SJCRH30 (cell line): ENCODE measurements around the genes TMEM201, CLSTN1, UBE4B and DFFA.

DNA sequence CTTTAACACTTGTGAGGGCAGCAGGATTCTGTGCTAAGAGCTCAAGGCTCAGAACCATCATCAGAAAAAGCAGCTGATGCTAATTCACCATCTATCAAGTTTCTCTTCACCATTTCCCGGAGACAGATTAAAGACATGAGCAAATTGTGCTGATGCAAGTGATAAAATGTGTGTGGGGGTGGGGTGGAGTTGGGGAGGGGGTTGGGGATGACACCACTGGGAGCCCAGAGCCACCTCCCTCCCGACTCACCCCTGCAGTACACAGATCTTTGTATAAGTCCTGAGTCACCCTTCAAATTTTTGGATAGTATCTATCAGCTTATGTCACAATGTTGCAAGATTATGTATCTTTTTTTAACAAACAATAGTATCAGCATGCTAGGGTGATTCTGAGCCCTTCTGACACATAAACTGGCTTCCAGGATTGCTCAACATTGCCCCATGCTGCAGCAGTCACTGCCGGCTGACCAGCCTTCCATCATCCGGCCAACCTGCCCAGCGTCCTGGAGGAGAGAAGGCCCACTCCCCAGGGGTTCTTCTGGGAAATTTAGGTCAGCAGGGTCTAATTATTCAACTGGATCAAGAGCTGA, 2.7 kb upstream of the SPSB1 start:
- RAMPAGE, long total RNA = no peak

GRCh38 chr1:9305412-9306379, 13.0 kb downstream of the SPSB1 start:
- RAMPAGE, long total RNA = no peak

- RAMPAGE, long total RNA = no peak
Observed at GRCh38 chr1:9324479-9325432, 32.1 kb downstream of the SPSB1 start.

DNA sequence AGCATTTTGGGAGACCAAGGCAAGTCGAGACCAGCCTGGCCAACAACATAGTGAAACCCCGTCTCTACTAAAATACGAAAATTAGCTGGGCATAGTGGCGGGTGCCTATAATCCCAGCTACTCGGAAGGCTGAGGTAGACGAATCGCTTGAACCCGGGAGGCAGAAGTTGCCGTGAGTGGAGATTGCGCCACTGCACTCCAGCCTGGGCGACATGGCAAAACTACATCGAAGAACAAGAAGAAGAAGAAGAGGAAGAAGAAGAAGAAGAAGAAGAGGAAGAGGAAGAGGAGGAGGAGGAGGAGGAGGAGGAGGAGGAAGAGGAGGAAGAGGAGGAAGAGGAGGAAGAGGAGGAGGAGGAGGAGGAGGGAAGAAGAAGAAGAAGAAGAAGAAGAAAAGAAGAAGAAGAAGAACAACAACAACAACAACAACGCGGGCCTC, 87.3 kb downstream of the SPSB1 start:
- RAMPAGE, long total RNA = no peak

DNA sequence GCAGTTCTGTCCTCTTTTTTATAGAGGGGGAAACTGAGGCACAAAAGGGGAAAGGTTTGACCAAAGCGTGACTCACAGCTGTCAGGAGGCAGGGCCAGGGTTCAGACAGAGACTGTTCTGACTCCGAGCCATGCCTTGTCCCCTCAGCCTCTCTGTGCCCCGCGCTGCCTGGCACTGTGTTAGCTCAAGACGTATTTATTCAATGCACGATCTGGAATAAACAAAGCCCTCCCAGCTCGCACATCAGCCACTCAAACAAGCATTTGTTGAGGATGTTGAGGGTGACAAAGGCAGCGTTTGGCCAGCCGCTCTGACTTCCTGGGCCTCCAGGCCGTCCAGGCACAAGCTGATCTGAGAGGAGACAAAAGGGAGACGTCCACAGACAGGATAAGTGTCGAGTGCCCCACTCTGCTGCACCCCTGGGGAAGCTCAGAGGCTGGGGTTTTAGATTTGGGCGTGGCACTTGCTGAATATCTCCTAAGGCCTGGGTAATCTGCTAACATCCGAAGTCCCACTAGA, 95.7 kb downstream of the SPSB1 start:
- RAMPAGE, long total RNA = no peak

- RAMPAGE, long total RNA = no peak
Observed at GRCh38 chr1:9434878-9435508, 104.3 kb upstream of the SLC25A33 start.

DNA sequence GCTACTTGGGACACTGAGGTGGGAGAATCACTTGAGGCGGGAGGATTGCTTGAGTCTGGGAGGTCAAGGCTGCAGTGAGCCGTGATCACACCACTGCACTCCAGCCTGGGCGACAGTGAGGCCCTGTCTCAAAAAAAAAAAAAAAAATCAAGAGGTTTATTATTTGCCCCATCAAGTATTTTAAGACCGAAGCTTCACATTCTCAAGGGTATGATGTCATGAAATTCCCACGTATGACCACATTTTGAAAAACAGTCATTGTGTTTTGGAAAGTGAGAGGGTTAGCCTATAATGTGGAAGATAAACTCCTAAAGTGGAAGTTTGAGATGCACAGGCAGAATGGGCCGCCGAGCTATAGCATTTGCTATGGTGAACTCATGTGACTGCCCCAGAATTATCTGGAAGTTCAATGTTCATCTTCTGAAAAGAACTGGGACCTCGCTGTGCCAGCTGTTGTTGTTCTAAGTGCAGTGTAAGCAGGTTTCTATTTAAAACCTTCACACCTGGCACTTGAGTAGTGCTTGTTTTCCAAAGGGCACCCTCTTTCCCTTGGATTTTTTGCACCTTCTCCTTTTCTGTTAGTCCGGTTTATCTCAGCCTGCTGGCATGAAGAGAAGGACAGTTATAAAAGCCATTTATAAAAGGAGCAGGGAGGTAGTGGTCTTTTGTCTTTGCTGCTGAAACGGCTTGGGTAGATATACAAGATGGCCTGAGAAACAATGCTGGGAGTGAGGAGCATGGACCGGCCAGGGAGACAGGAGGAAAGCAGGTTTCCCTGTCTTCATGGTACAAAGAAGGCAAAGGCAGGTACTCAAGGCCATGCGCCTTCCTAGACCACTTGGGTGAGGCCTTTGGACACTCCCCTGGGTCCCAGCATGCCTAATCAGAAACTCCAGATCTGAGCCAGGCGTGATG, 96.8 kb upstream of the SLC25A33 start:
- RAMPAGE, long total RNA = no peak

GRCh38 chr1:9452349-9453117, 86.7 kb upstream of the SLC25A33 start:
- RAMPAGE, long total RNA = no peak

DNA sequence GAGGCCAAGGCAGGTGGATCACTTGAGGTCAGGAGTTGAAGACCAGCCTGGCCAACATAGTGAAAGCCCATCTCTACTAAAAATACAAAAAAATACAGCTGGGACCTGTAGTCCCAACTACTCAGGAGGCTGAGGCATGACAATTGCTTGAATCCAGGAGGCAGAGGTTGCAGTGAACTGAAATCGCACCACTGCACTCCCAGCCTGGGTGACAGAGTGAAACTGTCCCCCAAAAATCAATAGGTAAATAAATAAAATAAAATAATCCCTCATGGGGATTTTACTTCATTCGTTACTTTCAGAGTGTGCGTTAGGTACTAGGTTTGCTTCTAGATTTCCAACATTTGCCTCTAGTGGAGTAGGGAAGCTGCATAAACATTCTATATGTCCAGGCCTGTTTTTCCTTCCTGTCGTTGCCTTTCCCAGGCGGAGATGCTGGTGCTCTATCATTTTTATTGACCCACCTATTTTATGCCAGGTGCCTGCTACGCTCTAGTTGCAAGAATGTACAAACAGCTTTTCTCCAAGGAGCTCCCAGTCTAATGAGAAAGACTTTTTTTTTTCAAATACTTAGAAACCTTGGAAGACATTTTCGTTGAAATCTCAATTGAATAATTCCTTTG, 12.0 kb downstream of the SLC25A33 start:
- RAMPAGE, long total RNA = no peak

- RAMPAGE, long total RNA = no peak
Observed at GRCh38 chr1:9588211-9589359, at the start of gene TMEM201. Gene TMEM201 (plus strand): TSS chr1:9588911.

DNA sequence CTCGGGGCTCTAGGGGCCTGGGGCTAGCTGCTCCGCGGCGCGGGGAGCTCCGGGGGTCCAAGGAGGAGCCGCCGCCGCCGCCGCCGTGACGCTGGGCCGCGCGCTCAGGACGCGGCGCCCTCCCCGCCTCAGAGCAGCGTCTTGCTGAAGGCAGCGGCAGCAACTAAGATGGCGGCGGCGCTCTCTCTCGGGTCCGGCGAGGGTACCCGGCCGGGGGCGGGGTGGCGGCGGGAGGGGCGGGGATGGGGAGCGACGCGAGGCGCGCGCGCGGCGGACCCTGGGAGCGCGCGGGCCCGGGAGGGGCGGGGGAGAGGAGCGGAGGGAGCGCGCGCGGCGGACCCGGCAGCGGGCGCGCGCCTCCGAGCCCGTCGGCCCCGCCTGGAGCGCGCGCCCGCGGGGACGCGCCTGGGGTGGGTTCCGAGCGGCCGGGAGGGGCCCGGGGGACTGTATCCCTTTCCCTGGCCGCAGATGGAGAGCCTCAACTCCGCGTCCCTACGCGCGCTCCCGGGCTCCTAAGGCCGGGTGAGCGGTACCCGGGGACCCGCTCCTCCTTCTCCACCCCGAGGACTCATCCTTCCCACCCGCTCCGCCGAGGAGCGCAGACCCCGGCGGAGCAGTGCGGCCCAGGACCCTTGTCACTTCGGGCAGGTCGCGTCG, at the start of gene CLSTN1:
Gene CLSTN1, minus strand, starts transcription at position 170 of the 657 bp plus-strand sequence.
- RAMPAGE, long total RNA = no peak

DNA sequence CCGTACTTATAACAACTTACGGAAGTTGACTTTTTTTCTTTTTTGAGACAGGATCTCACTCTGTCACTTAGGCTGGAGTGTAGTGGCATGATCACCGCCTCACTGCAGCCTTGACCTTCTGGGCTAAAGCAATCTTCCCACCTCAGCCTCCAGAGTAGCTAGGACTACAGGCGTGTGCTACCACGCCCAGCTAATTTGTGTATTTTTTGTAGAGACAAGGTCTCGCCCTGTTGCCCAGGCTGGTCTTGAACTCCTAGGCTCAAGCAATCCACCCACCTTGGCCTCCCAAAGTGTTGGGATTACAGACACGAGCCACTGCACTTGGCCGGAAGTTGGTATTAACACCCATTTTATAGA, 15.7 kb upstream of the CLSTN1 start:
- RAMPAGE, long total RNA = no peak

DNA sequence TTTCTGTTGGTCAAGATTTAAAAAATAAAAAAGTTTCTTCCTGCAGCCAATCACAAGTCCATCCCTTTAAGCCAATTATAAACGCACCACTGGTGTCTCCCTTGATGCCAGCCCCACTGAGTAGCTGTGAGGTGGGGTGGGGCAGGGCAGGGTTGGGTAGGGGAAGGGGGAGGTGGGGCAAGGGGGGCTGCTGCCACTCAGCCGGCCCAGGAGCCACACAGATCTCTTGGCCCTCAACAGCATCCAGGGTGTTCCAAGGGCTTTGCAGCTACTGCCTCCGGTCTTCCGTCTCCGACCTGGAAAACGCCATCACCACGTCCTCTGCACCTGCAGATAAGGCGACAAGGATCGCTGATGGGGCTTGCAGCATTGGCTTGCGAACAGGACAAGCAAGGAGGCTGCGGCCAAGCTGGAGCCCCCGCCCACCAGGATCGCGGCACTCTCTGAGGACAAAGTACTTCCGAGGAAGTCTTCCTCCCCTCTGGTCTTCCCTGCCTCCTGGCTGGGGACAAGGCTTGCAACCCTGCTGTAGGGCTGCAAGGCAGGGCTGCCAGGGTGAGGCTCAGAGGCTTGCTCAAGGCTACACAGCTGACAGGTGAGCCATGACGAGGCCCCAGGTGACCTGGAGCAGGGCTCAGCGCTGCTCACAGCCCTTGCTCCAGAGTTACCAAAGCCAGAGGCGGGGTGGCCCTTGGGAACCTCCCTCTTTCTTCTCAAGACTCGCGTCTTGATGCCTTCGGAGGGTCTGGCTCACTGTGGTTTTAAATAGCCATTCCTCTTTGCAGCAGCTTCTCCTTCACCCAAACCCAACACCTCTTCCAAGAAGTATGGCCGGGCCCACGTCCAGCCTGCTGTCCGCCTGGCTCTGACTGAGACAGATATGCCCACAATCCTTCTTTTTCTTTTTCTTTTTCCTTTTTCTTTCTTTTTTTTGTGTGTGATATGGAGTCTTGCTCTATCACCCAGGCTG, 27.0 kb upstream of the CLSTN1 start:
- RAMPAGE, long total RNA = no peak

DNA sequence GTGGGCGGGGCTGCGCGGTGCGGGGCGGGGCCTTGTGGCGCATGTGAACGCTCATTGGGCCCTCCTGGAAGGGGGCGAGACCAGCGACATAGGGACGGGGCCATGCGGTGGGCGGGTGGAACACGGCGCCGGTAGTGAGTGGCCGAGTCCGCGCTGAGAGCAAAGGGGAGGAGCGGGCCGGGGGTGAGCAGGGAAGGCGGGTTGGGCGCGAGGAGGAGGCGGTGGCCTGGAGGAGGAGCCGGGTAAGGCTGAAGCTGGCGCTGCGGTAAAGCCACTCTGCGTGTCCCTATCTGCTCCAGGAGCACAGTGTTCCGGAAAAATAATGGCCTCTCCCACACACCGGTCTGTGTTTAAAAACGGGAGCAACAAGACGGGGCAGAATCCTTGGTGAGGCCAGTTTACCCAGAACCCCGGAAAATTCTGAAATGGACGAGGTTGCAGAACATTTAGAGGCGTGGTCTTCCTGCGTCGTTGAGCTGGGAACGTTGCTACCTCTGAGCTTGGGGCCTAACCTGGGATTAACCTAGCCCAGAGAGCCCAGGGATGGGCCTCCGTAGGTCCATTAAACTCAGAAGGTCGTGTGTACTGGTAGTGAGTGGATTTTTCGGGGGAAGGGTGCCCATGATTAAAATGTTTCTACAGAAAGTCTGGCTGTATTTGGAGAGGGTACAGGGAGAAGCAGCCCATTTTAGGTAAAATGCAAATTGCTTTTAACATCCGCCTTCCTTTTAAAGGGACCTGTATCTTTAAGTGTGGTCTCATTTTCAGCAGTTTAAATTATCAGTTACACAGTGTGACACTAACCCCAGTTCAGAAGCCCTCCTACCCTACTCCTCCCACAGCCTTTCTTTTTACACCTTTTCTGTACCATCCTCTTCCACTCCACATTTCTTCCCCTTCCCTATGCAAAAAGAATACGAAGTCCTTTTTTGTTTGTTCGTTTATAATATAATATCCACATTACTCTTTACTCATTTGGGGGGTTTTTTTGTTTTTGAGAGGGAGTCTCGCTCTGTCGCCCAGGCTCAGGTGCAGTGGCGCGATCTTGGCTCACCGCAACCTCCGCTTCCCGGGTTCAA, 722 bp upstream of the CTNNBIP1 start:
- RAMPAGE, long total RNA = no peak

GRCh38 chr1:9961085-9961726, 17.9 kb downstream of the NMNAT1 start:
- RAMPAGE, long total RNA = no peak

DNA sequence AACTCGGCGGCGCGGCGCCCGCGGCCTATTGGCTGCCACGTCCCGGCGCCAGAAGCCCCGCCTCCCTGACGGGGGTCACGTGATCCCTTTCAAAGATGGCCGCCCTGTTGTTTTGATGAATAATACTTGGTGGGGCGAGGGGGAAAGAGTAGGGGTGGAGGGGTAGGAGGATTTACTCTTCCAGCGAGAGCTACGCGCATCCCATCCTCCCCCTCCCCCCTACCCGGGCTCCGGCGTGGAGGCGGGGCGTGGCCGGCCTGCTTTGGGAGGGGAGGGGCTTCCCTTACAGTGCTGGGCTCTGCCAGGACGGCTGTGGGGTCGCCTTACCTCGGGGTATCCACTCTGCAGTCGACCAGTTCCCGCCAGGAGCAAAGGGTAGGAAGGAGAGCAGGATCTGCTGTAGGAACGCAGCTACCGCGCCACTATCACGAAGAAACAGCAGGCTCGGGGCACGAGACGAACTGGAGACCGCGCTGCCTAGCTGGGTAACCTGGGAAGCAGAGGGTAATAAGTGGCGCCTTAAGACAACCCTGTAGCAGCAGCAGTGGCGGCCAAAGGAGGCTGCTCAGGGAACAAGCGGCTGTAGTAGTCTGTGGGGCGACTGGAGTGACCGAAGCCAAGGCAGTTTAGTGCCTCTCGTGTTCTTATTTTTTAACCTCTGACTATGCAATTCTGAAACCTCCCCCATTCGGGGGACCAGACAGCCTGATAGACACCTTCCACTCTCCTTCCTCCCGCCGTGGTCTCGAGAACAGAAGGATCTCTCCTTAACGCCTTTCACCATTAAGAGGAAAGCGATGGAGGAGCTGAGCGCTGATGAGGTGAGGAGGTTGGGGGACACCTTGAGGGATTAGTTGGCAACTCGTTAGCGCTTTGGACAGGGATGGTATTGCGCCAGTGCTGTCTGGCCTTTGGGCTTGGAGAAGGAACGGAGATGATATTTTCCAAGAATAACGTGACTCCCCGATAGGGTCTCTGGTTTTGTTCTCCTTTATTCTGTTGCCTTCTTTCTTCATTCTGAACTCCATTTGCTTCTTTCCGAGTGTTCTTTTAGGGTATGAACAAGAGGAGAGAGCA, at the start of gene UBE4B:
Gene UBE4B, plus strand, starts transcription at position 85 of the 1,077 bp plus-strand sequence.
- RAMPAGE, long total RNA = no peak

DNA sequence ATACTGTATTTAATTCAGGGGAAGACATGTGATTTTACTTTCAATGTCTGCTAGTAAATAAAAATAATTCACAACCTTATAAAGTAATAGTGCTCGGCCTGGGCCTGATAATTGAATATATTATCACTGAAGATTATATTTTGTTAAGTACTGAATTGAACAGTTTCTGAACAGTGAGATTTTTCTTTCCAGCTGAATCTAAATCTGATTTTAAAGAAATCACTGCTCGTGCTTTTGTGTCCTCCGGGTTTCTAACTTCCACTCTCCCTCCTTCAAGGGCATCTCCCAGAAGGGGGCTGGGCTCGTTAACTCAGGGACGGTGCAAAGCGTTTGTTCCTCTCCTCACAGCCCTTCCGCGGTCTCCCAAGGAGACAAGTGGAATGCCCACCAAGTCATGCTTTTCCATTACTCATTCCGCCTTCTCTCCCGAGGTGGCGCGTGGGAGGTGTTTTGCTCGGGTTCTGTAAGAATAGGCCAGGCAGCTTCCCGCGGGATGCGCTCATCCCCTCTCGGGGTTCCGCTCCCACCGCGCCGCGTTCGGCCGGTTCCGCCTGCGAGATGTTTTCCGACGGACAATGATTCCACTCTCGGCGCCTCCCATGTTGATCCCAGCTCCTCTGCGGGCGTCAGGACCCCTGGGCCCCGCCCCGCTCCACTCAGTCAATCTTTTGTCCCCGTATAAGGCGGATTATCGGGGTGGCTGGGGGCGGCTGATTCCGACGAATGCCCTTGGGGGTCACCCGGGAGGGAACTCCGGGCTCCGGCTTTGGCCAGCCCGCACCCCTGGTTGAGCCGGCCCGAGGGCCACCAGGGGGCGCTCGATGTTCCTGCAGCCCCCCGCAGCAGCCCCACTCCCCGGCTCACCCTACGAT, 591 bp upstream of the KIF1B start:
- RAMPAGE, long total RNA = no peak

DNA sequence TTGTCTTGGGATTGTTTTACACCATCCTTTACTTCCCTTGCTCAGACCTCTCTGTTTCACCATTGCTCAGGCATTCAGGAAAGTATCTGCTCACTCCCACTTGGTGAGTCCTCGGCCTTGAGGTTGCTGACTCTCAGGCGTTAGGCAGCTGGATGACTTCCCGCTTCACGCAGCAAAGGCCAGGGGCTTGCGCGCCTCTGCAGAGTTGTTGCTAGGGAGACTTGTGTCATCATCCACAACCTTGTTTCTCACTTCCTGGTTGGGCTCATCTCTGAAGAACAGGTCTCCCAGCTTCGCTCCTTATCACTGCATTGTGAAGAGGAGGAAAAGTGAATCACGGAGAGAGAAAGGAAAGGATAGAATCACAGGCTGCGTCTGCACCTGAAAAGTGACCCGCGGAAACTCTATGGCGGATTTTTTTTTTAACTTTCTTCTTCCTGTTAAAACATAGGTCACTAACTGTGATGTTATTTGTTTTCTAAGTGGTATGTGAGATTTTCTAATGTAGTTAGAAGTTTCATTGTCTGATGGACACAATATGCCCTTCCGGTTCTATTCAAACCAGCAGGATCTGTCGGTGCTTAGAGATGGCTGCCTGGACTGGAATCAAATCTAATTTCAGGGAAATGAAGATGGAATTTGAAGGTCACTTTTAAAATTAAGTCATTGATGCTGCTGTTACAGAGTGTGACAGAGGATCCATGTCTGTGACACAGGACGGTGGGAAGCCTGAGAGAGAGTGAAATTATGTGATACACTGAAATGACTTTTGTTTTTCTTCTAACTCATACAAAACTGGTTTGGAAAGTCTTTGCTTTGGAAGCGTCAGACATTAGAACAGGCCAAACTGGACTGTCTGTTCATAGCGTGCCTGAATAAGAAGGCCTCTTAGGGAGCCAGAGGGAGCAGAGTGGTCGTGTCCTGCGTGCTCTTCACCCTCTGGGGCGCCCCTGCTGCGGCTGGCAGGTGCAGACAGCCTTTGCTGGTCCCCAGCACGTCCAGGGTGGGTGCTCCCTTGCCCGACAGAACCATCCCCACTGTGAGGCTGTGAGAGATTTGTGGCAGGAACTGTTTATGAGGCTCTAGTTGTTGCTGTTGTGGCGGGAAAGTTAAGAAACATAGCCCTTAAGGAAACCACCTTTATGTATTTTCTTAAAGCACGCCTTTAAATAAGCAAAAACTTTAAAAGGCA, 20.0 kb upstream of the PGD start:
- RAMPAGE, long total RNA = no peak

GRCh38 chr1:10472142-10473054, at the start of gene DFFA:
Gene DFFA (minus strand): TSS chr1:10472529.
- RAMPAGE, long total RNA = start-site peak on the minus strand at chr1:10472467-10472540, 1,260 and 299 reads in 2 replicates

DNA sequence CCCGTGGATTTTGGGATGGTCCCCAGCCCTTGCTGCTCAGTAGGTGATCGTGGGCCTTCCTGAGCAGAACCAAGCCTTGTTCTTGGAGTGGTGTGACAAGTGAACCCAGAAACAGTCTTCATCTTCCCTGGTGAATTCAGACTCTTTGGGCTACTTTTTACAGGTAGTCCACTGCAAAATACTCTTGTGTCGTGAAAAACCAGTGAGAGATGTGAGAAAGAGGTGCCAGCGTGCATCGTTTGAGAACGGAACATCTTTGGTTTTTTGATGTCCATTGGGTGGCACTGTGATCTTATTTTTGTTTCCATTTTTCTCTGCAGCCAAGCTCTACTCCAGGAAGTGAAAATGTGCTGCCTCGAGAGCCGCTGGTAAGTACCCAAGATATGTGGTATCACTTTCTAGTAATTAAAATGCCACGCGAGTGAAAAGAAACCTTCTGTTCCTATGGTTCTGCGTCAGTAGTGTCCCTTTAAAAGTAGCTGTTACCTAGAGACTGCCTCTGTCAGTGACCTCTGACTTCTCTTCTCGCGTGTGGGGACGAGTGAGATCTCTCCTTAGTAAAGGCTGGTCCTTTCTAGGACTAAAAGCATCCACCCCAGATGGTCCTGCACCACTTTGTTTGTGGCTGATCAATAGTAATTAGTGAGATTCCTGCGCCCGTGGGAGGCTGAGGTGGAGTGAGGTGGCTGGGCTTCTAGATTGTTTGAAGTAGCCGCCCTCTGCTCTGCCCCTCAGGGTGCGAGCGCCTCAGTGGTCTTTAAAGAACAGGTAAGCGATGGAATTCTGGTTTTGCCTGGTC, 20.4 kb downstream of the PEX14 start:
- RAMPAGE, long total RNA = no peak